A375 (cell line): ENCODE data around the genes ZNF528, ZNF888, ZNF665 and ZNF525.

DNA sequence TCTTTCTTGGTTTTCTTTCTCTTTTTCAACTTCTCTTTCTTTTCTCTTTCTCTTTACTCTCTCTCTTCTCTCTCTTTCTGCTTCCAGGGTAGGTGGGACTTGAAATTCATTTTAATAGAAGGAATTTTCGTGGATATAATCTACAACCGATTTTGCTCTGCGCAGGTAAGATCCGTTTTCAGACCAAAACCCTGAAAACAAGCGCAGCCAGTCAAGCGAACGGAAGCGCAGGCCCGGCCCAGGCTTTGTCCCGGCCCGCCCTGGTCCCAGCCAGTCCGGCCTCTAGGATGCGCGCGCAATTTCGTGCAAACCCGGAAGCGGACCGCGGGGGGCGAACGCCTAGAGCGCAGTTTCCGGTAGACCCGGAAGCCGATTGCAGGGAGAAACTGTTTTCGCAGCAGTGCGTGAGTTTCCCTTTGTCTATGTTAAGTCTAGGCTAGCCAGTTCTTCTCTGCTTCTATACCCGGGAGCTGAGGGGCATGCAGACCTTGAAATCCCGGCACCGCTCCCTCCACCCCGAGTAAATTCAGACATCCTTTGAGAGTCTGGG lies at the start of gene ZNF528:
Gene ZNF528, plus strand, starts transcription at position 349 of the 550 bp plus-strand sequence.
- RAMPAGE, long total RNA = no peak

DNA sequence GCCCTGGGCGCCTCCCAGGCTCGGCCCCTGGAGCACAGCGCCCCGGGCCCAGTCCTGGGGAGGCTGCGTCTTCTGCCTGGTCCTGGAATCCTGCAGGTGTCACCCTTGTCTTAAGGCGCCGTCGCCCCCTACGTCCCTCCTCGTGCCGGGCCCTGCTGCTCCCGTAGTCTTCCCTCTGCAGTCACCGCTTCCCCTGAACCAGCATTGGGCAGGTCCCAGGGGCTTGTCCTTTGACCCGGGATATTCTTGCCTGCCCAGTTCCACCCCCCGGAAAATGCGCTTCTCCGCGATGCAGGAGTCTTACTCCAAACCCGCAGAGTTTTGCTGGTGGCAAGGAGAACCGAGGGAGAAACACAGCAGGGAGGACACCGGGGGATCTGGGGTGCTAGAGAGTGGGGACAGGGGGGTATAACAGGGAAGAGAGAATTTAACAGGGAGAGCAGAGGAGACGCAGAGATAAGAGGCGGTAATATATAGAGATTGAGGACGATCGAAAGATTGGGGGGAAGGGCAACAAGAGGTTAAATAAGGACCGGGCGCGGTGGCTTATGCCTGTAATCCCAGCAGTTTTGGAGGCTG lies 34.2 kb upstream of the ZNF808 start:
- RAMPAGE, long total RNA = no peak

DNA sequence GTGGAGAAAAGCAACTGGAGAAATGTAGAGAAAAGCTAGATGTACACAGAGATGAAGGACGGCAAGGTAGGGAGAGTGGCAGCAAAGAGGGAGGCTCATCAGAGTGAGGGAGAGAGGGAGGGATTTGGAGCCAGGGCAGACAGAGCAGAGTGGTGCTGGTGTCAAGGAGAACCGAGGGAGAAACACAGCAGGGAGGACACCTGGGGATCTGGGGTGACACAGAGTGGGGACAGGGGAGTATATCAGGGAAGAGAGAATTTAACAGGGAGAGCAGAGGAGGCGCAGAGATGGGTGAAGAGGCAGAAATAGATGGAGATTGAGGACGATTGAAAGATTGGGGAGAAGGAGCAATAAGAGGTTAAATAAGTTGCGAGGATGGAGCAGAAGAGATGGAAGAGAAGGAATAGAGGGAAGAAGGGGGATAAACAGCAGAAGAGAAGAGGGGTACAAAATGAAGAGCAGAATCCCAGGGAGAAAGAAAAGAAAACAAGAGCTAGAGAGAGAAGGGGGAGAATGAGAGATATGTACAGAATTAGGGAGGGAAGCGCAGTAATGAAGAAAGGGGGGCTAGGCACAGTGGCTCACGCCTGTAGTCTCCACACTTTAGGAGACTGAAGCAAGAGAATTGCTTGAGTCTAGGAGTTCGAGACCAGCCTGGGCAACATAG lies 1.2 kb downstream of the ZNF808 start:
- RAMPAGE, long total RNA = no peak

DNA sequence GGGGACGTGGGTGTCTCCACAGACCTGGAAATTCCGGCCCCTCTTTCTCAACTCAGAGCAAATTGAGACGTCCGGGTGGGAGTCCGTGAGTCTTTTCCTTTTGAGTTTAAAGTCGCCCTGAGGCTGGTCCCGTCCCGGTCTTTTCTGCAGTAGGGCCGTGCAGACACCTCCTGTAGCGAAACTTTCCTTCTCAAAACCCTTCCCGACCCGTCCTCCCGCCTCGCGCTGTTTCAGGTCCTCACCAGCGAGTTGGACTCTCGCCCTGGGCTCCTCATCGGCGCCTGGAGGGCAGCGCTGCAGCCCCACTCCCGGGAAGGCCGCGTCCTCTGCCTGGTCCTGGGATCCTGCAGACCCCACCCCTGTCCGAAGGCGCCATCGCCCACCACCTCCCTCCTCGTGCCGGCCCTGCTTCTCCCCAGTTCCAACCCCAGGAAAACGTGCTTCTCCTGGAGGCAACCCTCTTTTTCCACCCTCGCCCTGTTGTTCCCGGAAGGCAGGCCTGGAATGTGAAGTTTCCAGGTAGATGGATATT lies 15.0 kb downstream of the ZNF701 start:
- RAMPAGE, long total RNA = no peak

DNA sequence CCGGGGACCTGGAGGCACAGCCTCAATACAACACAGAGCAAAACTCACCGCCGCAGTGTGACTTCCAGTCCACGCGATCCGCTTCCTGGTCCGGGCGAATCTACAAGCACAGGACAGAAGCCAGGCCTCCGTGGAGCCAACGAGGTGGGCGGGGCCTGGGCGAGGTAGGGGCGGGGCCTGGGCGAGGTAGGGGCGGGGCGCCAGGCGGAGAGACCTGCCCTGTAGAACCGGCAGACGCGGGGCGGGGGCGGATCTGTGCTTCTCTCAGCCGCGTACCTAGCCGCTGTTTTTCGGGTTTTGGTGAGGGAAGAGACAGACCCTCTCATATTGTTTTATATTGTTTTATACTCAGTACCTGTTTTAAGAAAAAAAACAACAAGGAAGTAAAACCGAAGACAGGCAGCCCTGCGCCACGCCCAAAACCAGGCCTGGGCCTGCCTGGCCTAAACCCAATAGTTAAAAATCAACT lies at the start of gene ZNF888:
Gene ZNF888, minus strand, starts transcription at position 108 of the 469 bp plus-strand sequence.
- RAMPAGE, long total RNA = no peak

DNA sequence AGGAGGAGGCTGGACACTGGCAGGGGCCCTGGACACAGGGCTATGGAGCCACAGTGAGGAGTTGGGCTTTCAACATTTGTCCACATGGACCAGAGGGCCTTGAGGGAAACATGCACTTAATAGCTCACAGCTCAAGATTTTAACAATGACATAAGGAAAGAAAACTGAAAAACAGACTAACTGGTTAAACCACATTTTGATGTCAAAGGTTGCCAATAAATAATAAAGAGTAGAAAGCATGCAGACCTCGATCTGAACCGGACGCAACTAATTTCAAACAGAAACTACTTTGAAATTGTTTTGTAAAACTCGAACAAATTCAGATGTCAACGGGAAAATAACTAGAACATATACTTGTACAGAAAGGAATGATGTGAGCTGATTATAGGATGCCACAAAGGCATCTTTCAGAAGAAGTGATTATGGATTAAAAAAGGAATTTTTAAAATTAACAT lies 15.6 kb upstream of the ZNF888 start:
- RAMPAGE, long total RNA = no peak

GRCh38 chr19:52963259-52963754 lies 626 bp upstream of the ZNF816 start:
- RAMPAGE, long total RNA = no peak

DNA sequence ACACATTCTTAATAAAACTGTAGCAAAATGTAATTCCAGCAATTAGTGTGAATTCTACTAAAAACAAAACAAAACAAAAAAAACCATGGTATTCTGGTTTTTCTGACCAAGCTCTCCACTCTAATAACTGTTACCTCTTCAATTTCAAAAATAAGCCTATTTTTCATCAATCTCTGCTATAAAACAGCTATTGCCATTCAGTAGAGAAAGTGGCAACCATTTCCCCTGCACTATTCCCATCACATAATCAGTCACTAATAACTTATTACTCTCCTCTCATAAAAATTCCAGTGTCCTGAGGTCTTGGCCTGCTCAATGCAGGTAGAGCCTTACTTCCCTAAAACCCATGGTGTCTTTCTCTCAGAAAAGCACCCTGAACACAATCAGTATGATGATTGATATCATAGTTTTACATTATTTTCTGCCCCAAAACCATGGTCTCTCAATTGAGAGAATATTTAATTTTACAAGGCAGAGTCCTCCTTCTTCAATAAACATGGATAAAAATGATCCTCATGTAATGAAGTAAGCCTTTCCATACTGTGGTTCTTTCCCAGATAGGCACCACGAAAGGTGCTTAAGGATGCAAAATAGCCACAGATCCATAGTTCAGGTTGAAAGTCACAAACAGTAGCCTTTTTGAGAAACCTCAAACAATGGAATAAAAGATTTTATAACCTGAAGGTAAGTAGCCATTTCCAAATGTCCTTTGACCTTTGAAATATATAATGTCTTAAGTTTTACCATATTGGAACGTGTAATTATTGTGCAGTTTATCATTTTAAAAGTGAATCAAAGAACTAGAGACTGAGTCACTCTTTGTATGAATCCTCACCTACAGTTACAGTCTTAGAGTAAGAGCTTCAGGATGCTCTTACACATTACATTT lies 6.4 kb upstream of the ZNF415 start:
- RAMPAGE, long total RNA = no peak

GRCh38 chr19:53193109-53193802 lies at the start of gene ZNF665:
Gene ZNF665, minus strand, starts transcription at chr19:53193358.
- RAMPAGE, long total RNA = no peak

- RAMPAGE, long total RNA = no peak
Measured at GRCh38 chr19:53358401-53358684, 7.2 kb upstream of the ZNF525 start.

- RAMPAGE, long total RNA = no peak
Measured at GRCh38 chr19:53365055-53365840, at the start of gene ZNF525. Gene ZNF525, plus strand, starts transcription at chr19:53365705.

GRCh38 chr19:53432131-53433008 lies 586 bp downstream of the ZNF761 start:
- RAMPAGE, long total RNA = no peak

- RAMPAGE, long total RNA = no peak
Measured at GRCh38 chr19:53441606-53442632, 10.1 kb downstream of the ZNF761 start.

DNA sequence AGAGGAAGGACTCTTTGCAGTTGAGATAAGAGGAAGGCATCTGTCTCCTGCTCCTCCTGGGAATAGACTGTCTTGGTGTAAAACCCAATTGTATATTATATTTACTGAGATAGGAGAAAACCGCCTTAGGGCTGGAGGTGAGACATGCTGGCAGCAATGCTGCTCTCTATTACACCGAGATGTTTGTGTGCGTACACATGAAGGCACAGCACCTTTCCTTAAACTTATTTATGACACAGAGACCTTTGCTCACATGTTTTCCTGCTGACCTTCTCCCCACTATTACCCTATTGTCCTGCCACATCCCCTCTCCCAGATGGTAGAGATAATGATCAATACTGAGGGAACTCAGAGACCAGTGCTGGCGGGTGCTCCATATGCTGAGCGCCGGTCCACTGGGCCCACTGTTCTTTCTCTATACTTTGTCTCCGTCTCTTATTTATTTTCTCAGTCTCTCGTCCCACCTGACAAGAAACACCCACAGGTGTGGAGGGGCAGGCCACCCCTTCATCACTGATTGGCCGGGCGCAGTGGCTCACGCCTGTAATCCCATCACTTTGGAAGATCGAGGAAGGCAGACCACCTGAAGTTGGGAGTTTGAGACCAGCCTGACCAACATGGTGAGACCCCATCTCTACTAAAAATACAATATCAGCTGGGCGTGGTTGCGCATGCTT lies 30.7 kb downstream of the ZNF813 start:
- RAMPAGE, long total RNA = no peak

GRCh38 chr19:53511719-53512366 lies 26.1 kb upstream of the ZNF331 start:
- RAMPAGE, long total RNA = no peak

DNA sequence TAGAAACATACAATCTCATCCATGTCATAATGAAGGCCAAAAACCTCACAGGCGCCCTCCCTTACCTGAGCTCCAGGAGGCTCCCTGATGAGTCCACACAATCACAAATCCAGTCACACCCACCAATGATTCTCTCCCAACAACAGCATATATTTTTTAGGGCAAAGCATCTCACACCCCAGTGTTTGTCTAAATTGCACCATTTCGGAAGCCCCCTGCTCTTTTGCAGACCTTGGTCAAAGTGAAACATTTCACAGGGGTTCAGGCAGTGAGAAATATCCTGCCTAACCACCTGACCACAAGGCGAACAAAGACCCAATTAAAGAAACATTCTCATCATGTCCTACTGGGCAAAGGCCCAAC lies 18.8 kb upstream of the ZNF331 start:
- RAMPAGE, long total RNA = no peak

DNA sequence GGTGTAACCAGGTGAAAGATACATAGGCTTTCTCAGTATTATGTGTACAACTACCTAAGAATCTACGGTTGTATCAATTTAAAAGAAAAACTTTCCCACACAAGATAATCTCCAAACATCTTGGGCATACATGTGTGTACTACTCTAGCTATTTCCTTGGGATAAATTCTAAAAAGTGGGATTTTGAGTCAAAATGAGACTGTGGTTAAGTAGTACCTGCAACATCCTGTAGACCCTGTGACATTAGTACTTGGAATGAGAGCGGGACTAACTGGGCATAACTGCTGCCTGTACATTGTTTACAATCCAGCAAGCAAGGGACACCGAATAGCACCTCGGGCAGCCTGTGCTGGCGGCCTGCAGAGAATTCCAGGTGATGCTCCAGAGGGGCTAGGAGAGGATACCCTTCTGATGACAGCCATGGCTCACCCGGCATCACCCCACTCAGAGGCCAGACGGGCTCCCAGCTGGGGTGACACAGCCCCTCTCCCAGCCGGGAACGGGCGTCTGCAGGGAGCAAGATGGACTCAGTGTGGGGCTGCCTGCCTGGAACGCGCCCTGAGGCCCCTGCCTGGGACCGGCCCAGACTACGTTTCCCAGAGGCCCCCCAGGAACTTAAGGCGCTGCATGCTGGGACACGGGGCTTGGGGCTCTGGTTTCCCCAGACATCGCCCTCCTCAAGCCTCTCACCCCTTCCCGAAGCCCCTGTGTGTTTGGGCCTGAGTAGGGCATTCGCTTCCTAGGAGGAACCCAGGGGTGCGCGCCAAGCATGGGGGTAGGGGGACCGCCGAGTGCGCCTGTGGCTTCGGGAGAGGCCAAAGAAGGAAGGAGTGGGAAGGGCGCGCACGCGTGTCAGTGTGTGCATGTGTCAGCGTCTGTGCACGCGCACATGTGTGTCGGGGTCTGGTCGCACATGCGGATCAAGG lies 15.7 kb downstream of the ZNF331 start:
- RAMPAGE, long total RNA = no peak

DNA sequence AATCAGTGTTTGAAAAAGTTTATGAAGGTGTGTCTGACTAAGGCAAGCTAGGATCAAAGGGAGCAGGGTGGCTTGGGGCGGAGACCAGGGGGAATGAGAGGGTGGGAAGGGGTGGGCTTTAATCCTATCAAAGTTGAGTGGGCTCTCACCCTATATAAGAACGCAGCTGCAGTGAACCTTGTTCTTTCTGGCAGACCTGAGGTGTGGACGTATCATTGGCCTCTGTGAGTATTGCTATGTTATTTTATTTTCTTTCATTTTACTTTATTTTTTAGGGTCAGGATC lies 37.4 kb downstream of the NLRP12 start:
- RAMPAGE, long total RNA = no peak

- RAMPAGE, long total RNA = no peak
Measured at GRCh38 chr19:53908031-53908474, 1.0 kb upstream of the CACNG7 start.

DNA sequence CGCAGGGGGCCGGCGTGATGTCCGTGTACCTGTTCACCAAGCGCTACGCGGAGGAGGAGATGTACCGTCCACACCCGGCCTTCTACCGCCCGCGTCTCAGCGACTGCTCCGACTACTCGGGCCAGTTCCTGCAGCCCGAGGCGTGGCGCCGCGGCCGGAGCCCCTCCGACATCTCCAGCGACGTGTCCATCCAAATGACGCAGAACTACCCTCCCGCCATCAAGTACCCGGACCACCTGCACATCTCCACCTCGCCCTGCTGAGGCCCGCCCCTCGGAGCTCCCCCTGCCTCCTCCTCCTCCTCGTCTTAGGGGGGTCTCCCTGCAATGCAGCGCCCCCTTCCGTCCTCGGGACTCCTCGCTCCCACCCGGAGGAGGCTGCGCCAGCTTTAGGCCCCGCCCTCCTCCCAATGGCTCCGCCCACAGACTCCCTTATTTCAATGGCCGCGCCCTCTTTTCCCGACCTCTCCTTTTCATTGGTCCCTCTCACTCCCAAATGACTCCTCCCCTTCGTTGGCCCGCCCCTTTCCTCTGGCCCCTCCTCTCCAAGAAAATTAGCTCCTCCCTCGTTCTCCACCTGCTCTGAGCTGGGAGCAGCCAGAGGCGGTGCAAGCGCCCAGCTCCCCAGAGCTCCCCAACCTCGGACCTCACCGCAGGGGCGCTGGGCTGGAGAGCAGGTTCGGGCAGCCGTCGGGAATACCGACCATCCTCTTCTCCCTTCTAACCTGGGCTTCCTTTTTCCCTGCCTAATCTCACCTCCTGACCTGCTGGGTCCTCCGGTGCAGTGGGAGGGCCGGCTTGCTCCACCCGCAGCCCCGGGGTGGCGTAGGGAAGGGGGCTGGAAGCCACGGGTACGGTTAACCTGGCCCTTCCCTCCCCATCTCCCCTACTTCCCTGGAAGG lies 20.5 kb upstream of the CACNG8 start:
- RAMPAGE, long total RNA = no peak